Renal cortical epithelial cell (primary cell): ENCODE measurements around the gene ANKMY1.

- RRBS, result no CpG with 5 or more reads among the region's 18 CpGs
Observed at GRCh38 chr2:239098298-239098709, 250.4 kb downstream of the TWIST2 start.

GRCh38 chr2:239126413-239126675 lies 274.5 kb downstream of the HDAC4 start:
- RRBS, result no CpG with 5 or more reads among the region's 11 CpGs

- RRBS, result no CpG with 5 or more reads among the region's 6 CpGs
Observed at GRCh38 chr2:239201545-239202041, 199.2 kb downstream of the HDAC4 start.

GRCh38 chr2:239249786-239250400 lies 150.9 kb downstream of the HDAC4 start:
- RRBS, result no CpG with 5 or more reads among the region's 22 CpGs

DNA sequence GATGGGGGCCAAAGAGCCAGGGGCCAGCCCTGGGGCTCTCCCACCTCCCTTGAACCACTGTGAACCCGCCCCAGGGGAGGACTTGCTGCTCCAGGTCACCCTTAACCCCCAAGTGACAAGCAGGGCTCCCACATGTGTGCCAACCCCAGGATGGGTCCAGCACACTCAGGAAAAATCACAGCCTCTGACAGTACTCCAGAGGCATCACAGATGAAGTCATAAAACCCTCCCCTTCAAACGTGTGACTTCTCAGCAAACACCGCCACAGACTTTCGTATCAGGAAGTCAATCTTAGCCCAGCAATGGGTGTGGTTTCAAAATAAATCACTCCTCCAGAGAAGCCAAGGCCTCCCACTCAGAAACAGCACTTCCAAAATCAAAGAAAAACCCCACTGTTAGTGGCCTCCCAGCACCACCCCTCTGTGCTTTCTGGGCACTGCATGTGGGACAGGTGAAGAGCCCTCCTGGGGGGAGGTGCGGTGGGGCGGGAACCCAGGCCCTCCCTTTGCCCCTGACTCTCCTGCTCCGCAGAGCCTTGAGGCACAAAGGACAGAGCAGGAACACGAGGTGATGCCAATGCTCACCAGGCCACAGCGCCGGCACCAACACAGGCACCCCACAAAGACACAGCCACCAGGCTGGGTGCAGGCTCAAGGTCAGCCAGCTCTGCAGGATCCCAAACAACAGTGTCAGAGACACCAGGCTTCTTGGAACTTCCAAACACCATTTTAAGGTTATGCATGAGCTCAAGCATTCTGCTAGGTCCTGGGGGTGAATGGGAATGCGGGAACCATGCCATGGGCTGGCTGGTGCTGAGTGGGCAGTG lies 135.5 kb downstream of the HDAC4 start:
- RRBS, result no CpG with 5 or more reads among the region's 11 CpGs

- RRBS, result no CpG with 5 or more reads among the region's 5 CpGs
Observed at GRCh38 chr2:239266382-239266789, 134.4 kb downstream of the HDAC4 start.

DNA sequence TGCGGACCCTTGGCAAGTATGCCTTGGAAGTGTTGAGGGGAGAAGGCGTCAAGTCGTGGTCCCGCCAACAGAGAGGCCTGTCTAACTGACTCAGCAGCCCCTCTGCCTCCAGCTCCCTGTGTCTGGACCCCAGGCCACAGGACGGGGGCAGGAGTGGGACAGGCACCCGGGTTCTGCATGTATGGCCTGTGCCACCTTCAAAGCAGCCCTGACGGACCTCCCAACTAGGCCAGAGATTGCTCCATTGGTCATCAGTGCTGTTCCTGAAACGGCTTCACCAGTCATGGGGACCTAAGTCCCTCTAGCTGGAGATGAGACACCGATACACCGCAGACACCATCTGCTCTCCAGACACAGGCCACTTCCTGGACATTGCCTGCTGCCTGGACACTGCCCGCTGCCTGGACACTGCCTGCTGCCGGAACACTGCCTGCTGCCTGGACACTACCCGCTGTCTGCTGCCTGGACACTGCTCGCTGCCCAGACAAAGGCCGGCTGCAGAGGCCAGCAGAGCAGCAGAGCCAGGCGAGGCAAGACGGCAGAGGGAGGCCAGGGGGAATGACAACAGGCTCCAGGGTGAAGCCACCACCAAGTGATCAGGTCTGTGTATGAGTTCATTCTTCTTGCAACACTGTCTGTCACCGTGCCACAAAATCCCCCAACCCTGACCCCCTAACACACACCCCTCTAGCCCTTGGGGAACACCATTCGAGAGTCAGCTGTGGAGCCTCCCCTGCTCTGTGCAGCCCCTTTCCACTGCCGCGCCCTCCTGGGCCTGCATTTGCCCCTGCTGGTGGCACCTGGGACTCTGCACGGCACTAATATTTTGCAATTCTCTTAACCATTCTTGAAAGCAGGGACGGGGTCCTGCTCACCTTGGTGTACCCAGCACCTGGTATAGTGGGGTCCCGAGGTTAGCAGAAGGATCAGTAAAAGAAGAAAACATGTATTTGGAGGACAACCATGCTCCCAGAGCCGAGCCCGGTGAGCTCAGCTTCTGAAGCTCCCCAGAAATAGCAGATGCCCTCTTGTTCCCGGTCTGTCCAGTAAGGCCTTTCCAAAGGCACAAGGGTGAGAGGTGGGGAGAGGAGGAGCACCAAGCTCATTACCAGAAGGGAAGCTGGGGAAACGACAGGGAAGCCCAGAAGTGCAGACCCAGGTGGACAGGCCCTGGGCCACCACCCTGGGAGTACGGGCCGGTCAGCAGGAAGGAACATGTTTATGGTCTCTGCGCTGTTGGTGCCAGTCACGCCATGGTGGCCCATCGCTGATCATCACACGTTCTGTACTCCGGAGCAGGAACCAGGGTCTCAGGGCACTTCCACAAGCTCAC lies 124.1 kb downstream of the HDAC4 start:
- RRBS, result 89% methylated on average over 10 of the region's 35 CpGs

- RRBS, result 72% methylated on average over 7 of the region's 27 CpGs
Observed at GRCh38 chr2:239380726-239381342, 20.0 kb downstream of the HDAC4 start.

DNA sequence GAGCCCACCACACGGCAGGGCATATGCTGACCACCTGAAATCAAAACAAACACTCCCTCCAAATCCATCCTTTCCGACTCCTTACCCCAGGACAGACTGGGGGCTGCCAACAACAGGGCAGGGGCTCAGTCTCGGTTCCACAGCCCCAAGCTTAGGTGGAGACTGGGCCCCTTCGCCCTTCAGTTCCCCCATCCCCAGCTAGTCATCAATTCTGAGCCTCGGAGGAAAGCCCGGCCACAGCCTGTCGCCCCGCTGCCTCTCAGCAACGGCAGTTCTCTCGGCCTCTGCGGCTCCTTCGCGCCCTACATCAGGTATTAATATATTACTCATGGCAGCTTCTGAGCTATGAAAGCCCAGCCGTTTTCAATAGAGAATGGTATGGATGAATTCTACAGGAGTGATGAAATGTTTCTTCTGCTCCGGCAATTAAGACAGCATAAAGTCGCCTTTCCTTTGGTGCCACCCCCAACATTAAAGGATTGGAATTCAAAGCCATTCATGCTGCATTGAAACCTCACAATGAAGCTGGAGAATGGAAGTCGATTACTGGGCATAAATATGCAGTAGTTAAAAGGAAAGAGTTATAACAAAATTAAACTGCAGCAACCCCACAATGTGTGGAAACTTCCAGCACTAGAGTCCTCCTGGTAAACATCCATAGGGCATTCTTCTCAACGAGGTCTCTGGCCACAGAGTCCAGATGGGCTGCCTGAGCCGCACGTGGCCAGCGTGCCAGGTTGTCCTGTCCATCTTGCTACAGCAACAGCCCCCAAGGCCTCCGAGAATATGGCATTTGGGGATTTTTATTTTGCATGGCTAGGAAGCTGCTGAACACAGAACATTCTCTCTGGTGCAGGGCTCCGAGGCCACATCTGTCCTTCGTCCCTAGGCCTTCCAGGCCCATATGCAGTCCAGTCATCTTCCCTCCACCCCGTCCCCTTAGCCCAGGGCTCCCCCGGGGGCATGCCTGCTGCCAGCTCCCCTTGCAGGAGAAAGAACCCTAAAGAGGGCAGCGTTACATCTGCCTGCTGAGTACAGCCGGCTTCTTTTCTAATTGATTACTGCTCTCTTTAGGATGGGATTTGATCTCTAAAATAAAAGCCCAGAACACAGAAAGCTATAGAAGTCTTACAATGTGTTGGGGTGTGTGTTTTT lies 2.6 kb downstream of the HDAC4 start:
- RRBS, result 55% methylated on average over 3 of the region's 28 CpGs

DNA sequence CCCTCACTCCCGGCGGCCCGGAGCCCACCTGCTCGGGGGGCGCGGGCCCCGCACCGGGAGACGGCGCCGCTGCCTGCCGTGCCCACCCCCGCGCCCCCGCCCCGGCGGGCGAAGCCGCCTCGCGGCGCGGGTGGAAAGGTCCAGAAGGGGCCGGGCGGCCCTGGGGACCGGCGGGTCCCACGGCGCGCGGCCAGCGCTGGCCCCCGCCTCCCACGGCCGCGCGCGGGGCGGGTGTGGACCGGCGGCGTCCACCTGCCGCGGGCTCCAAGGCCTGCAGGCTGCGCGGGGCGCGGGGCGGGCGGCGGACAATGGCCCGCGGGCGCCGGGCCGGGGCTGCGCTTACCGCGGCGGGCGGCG lies 493 bp downstream of the HDAC4 start:
- RRBS, result 1% methylated on average over 48 of the region's 62 CpGs

GRCh38 chr2:239402667-239402962 lies 1.8 kb upstream of the HDAC4 start:
- RRBS, result no CpG with 5 or more reads among the region's 8 CpGs

GRCh38 chr2:239952583-239953016 lies 72.5 kb downstream of the NDUFA10 start:
- RRBS, result no CpG with 5 or more reads among the region's 11 CpGs

DNA sequence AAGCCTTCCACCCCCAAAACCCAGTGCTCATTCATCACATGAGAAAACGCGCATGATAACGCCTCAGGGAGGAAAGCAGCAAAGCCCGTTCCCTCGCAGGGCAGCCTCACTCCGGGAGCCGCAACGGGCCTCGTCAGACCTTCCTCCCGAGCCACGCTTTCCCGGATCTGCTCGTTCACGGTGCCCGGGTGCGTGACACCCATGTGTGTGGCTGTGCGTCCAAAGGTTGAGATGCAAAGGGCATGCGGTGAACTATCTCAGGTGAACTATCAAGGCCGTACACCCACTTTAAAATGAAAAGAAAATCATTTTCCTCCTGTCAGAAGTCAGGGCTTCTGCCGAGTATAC lies 59.8 kb downstream of the NDUFA10 start:
- RRBS, result 97% methylated on average over 7 of the region's 20 CpGs

DNA sequence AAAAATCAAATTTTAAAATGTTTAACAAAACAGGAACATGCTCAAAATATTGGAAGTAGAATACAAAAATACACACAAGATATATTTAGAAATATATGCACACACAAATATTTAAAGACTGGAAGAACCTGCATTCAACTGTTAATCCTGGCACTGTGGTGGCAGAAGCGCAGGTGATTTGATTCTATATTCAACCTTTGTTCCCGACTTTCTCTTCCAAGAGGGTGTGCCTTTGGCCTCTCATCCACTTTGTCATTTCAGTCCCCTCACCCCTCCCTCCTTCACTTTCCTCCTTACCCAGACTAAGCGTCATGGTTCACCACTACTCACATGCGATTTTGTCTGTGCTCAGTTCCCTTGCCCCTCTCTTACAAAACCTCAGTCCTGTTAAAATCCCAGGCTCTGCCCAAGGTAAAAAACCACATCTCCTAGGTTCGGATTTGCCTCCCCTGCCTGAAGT lies 27.2 kb downstream of the NDUFA10 start:
- RRBS, result no CpG with 5 or more reads among the region's 5 CpGs

DNA sequence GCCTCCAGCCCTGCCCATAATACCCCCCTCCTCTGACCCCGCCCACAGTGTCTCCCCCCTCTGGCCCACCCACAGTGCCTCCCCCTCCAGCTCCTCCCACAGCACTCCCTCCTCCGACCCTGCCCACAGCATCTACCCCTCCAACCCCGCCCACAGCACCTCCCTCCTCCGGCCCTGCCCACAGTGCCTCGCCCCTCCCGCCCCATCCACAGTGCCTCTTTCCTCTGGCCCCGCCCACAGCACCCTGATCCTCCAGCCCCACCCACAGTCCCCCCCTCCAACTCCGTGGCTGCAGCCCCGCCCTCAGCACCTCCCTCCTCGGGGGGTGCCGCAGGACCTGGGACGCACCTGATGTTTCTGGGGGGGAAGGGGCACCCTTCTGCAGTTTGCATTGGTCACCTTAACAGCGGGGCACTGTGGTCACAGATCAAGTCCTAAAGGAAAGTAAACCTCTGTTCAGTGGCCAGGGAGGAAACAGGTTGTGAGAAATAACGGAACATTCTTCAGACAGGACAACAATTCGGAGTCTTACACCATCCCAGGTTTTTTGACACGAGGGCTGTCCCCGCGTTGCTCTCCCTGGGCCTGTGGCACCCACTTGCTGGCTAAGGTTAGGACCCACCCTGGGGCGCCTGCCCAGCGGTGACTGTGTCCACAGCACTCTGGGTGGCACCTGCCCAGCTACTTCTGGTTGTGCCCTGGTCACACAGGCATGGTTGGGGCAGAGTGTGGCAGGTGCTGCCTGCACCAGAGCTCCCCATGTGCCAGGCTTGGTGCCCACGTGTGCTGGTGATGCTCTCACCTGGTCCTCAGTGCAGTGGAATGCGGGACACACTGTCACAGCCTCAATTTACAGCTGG lies 93.4 kb upstream of the OTOS start:
- RRBS, result no CpG with 5 or more reads among the region's 22 CpGs

DNA sequence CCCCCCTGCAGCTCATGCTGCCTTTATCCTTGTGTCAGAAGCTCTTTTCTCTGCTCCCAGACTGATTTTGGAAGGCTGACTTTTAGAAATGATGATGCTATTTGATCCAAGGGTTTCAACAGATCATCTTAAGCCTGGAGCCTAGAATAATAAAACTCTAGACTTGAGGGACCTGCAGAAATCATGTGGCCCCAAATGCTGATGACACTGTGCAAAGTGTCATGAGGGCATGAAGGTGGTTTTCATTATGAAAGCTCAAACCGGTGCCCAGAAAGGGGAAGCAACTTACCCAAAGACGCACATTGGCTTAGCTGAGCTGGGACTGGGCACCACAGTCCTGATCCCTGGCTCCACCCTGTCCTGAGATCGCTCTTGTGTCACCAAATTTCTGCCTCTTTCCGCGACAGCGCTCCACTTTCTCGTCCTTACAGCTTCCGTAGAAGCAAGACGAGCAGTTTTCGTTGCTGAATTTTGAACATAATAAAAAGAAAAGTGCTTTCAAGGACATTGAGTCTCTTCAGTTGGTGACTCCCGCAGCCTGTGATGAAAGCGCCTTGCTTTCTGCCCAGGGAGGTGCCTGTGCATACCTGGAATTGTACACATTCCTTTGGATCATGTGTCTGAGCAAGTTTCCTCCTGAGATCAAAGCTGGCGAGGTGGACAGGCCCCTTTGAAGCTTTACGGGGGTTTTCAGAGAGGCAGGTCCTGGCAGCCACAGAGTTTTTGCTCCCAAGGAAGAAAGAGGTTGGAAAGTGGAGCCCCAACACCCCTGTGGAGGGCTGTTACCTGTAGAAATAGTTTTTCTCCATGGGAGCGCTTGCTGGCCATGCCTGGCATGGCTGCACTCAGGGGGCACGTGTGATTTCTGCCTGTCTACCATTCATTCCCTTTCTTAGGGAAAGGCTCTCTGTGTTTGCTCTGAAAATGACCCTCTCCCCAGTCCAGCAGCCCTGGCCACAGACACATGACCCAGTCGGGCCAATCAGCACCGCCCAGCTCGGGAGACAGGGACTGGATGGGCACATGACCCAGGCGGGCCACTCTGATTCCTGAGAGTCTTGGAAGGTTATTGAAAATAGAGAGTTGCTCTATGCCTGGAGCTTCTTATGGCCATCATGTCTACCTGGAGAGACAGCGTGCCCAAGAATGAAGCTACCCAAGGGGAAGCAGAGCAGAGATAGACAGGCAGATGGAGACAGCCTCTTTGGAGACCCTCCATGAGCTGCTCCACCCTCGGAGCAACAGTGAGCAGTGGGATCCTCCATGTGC lies 115.5 kb upstream of the OTOS start:
- RRBS, result no CpG with 5 or more reads among the region's 22 CpGs

DNA sequence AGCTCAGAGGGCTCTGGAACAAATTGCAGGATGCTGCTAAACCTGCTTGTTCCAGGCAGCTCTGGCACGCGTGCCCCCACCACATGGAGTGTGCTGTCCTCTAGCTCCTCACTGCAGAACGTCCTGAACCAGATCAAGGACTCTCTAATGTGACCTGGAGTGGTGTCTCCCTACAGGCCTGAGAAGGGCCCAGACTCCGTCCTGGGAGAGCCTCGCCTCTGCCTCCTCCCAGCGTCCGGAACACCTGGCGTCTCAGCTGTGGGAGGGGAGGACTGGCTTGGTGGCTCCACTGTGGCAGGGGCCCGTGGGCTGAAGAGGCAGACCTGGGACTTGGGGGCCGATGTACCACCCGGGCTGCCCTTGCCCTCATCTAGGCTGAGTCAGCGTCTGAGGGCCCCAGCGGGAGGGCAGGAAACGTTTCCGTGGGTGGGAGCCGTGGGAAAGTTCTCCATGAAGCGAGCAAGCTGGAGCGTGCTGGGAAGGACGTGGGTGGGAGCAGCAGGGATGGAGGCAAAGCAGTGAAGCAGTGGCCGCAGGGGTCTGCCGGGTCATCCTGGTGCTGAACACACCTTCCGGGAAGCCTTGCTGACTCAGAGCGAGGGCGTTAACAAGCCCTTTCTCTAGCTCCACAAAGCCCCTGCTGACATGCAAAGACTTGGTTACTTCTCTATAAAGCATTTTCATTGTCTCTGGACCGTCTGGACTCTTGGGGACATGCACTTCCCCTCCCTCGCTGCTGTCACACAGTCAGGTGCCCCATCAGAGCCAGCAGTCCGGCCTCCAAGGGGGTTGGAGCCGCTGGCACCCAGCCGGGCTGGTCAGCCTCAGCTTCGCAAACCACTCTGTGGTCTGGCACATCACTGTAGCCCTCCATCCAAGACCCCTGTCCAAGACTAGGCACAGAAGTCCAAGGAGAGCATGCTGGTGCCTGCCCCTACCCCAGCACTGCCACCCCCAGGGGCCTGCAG lies 115.3 kb upstream of the GPC1 start:
- RRBS, result 89% methylated on average over 2 of the region's 30 CpGs

GRCh38 chr2:240450939-240451572 lies 15.6 kb downstream of the GPC1 start:
- RRBS, result no CpG with 5 or more reads among the region's 16 CpGs

- RRBS, result 5% methylated on average over 26 of the region's 105 CpGs
Observed at GRCh38 chr2:240557188-240558365, at the start of gene ANKMY1. TSS of gene ANKMY1 (minus strand) at chr2:240557988.

GRCh38 chr2:240565371-240566124 lies 2.7 kb upstream of the RNPEPL1 start:
- RRBS, result no CpG with 5 or more reads among the region's 25 CpGs